Metastatic Pancreatic Carcinoma in the Ovary (tissue), 1 donor: ENCODE measurements around a stretch of chr1.

GRCh38 chr1:35883549-35884381, 756 bp downstream of the AGO1 start:
- PRO-cap: no peak

DNA sequence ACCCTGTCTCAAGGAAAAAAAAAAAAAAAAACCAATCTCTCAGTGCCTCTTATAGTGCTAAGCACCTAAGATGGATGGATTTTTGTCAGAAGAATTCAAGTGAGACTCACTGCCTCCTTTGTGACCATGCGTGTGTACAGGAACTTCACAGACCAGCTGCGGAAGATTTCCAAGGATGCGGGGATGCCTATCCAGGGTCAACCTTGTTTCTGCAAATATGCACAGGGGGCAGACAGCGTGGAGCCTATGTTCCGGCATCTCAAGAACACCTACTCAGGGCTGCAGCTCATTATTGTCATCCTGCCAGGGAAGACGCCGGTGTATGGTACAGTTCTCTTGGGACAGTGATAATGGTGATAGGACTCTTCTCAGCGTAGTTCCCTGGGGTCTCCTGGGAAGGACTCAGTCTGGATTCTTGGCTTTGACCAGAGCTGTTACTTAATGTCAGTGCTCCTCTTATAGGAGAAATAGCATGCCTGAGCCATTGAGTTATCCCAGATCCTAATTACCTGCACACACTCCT, 23.8 kb downstream of the AGO1 start:
- PRO-cap: no peak

DNA sequence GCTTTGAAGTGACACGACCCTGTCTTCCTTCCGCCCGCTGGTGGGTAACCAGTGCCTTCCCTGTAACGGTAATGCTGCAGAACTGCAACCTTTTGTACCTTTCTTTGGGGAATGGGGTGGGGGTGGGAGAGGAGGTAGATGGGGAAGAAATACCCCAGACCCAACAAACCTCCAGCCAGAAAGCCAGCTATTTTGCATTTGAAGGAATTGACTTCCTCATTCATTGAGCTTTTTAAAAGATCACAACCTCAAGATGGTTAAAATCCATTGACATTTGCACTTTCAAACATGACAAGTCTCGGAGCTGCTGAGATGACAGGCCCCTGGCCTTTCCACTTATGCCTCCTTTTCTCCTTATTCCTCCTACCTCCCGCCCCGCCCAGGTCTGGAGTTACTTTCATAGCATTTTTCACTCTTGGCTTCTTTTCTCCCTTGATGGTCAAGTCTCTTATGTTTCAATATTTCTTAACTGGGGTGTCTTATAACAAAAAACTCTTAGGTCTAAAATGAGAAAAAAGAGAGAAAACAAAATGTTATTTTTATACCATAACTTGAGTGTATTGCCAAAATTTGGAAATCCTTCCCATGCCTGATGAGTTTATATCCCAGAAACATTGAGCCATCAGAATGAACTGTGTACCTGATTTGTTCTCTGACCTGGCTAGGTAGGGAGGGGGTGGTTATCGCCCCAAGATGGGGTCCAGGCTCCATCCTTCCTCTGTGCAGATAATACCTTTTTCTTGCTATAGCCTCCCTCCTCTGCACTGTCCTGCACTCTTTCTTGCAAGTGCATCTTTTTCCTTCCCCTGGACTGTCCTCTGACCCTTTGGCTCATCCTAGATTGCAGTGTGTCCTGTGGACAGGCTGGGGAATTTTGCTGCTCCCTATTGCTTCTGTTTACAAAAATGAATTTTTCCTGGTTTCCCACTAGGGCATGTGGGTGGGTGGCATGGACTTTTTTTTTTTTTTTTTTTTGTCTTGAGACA, 10.3 kb upstream of the AGO3 start:
- PRO-cap: no peak

GRCh38 chr1:35931500-35931716, 503 bp downstream of the AGO3 start:
- PRO-cap: no peak

GRCh38 chr1:36084713-36085020, 773 bp downstream of the TEKT2 start:
- PRO-cap: no peak

DNA sequence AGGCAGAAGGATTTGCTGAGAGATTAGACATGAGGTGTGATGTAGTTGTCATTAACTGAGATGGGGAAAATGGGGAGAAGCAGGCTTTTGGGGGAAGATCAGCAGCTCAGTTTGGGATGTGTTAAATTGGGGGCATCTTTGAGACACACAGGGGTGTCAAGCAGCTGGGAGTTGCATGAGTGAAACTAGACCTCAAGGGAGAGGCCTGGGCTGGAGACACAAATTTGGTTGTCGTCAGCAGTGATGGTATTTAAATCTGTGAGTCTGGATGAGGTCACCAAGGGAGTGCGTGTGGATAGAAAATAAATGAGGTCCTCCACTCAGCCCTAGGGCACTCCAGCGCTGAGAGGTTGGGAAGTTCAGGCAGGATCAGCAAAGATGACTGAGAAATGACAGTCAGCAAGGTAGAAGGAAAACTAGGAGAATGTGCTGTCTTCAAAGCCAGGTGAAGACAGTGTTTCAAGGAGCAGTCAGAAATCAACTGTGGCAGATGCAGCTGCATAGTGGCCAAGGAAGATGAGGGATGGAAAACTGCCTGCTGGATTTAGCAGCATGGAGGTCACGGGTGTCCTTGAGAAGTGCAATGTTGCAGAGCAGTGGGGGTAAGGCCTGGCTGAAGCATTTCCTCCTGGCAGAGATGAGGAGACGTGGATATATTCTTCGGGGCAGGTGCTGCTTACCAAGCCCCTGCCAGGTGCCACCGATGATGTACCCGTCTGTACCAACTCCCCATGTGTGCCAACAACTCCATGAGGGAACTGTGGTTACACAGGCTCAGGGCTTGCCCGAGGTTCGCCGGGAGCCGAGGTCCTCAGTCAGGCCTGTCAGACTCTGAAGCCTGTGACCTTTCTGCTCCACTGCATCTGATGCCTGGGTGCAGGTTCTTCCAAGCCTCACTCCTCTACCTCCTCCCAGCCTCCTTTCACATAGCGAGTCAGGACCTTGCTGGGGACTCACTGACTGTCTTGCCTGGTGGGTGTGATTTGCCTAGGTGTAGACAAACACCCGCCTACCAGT, 11.2 kb downstream of the MAP7D1 start:
- PRO-cap: no peak

DNA sequence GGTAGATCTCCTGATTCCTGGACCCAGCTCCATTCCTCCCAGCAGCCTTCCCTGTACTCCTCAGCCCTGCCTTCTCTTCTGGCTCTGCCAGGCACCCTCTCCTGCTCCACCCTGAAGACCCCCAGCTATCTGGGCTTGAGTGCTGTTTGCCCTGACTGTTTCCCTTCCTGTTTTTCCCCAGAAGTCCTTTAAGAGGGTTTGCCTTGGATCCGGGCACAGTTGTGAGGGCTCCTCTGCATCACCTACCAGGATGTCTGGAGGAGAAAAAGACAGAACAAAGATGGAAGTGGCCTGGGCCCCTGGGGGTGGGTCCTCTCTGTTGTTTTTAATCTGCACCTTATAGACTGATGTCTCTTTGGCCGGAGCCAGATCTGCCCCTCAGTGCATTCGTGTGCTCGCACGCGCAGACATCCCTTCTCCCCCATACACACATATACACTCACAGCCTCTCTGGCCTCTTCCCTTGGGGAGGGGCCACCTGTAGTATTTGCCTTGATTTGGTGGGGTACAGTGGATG, 24.2 kb downstream of the MAP7D1 start:
- PRO-cap: no peak

DNA sequence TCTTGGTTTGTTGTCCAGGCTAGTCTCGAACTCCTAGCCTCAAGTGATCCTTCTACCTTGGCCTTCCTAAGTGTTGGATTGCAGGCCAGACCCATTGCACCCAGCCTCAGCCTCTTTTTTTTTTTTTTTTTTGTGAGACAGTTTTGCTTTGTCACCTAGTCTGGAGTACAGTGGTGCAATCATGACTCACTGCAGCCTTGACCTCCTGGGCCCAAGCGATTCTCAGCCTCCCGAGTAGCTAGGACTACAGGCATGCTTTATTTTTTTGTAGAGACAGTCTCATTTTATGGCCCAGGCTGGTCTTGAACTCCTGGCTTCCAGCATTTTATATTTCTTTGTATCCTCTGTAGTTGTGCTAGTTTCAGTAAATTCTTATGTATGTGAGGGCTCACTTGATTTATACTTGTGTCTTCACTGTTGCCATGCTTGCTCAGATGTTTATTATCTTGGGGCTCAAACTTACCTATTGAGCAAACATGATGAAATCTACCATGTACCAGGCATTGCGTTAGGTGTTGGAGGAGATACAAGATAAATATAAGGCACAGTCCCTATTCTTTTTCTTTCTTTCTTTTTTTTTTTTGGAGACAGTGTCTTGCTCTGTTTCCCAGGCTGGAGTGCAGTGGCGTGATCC, 24.2 kb downstream of the THRAP3 start:
- PRO-cap: no peak

DNA sequence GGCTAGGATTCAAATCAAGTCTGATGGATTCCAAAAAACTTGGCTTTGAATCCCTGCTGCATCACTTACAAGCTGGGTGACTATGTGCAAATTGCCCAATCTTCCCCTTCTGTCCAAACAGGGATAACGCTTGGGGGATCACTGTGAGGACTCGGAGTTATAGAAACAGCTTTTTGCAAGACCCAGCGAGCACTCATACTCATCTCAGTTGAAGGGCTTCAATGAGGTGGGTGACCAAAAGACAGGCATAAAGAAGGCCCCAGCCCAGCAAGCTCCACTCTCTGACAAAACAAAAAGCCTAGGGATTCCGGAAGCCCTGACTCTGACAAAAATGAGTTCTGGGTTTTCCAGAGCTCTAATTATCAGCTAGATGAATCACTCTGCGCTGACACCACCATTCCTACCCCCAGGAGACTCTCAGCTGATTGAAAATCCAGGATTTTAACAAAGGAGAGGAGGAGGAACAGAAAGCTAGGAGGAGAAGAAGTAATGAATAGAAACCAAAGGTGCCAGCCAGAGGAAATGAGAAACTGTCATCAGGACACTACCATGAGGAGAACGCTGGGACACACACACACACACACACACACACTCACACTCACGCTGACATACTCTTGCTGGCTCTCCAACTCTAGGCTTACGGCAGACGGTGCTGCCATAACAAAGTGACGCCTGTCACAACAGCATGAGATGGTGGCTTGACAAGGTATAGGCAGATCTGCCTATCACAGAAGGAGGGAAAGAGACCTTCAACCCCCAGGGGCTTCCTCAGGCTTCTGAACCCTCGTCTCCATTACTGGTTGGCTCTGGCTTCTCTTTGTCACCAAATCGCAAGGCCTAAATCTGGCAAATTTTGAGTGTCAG, 1.7 kb upstream of the STK40 start:
- PRO-cap: no peak

- PRO-cap: no peak
Observed at GRCh38 chr1:36483142-36483518, 417 bp upstream of the CSF3R start.

- PRO-cap: no peak
Observed at GRCh38 chr1:36664485-36664914, 181.8 kb upstream of the CSF3R start.

DNA sequence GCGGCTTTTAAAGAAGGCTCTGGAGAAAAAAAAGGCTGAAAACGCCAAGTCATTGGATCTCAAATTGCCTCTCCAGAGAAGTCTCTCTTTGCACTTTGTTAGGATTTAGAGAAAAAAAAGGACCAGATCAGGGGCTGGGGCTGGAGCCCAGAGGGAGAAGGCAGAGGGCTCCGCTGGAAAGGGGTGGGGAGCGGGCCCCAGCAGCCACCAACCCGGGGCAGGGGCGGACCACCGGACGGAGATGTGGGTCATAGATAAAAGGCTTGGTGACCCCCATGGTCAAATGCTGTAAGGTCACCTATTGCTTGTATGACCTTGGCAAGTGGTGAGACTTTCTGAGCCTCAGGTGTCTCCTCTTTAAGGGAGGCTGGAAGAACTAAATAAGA, 209.8 kb downstream of the GRIK3 start:
- PRO-cap: no peak

DNA sequence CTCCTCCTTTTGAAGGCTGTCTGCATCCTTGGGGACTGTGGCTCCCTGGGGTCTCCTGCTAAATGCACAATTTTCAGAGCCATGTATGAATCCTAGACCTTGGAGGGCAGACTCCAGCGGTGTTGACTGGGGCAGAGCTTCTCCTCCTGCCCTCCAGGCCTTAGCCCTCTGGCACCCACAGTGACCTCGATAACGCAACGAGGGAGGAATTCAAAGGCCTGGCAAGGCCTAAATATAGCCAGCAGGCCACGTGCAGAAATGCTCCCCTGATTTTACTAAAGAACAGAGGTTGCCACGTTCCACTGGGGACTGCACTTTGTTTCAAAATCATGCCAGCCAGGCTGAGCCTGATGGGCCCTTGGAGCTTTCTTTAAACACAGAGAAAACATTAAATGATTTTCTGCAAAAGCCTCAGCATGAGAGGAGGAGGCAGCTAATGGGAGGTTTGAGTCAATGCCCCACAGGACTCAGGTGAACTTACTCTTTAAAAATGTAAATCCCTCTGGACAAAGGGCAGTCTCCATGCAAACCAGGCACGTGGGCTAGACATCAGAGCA, 28.1 kb downstream of the GRIK3 start:
- PRO-cap: no peak

DNA sequence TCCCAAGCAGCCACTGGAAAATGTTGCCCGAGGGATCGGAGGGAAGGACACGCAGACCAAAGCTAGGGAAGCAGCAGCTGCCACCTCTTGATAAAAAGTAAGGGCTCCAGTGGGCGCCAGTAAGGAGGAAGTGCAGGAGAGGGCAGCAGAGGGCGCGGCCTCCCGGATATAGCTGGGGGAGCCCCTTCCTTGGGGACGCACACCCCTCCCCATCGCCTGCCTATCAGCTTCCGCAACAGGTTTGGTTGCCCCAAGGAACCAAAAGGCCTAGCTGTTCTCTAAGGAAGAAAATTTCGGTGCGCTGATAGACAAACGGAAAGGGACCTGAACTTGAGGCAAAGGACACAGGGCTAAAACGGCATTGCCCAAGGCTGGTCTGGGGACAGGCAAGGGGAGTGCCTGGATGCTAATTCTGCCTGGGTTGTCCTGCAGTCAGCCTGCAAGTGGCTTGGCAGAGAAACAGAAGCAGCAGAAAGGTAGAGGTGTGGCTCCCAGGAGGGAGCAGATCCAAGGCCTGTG, 1.8 kb upstream of the GRIK3 start:
- PRO-cap: no peak

- PRO-cap: no peak
Observed at GRCh38 chr1:37053975-37054364, 19.7 kb upstream of the GRIK3 start.

DNA sequence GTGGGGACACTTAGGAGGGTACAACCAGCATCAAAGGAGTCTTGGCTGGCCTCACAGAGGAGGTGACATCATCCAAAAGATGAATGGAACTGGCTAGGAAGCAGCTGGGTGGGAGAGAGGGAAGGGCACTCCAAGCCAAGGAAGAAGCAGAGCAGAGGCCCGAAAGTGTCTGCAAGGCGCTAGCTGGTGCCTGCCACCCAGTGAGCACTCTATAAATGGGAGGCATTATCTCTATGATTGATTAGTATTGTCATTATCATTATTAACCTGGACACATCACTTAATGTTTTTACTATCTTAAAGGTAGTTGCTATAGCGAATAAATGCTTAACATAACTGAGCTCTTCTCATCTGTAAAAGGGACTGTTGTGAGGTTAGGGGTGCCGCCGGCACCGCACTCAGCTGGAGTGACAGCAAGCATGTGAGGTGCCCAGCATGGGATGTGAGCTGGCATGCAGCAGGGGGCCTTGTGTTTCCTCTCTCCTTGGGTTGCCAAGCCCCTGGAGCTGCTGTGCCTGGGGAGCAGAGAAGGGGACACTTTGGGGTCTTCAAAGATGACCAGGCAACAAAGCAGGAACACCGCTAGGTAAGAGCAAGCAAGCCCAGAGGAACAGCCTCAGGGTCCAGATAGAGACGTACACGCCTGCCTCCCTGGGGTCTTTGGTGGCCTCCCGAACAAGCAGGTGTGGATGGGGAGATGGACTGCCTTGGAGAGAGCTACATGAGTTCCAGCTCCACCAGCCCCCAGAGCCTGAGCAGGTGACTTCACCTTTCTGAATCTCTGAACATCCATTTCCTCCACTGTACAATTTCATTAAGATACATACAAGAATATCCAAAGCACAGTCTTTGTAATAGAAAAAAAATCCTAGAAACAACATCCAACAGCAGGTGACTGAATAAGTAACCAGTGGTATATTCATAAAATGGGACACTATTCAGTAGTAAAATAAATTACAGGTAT, 2.1 kb upstream of the ZC3H12A start:
- PRO-cap: no peak

- PRO-cap: no peak
Observed at GRCh38 chr1:37475569-37476114, 1.3 kb downstream of the ZC3H12A start.

GRCh38 chr1:37478411-37479252, 4.3 kb downstream of the ZC3H12A start:
- PRO-cap: no peak

- PRO-cap: no peak
Observed at GRCh38 chr1:37481236-37482147, 7.1 kb downstream of the ZC3H12A start.

GRCh38 chr1:37548888-37549661, 5.0 kb downstream of the SNIP1 start:
- PRO-cap: no peak